HepG2 (cell line): ENCODE measurements around a stretch of chr15.

- RRBS, 2 experiments: no CpG with 5 or more reads among the region's 7 CpGs
CAGE:
- cytosol, long polyA minus RNA: no peak
- cytosol, long polyA plus RNA: no peak
- long polyA plus RNA: no peak
- nucleus, long polyA minus RNA: no peak
- nucleus, long polyA plus RNA: no peak
Observed at GRCh38 chr15:56101206-56102072, 108.0 kb upstream of the NEDD4 start.

GRCh38 chr15:56806200-56806524, 72.9 kb upstream of the ZNF280D start:
- RRBS, 2 experiments: no CpG with 5 or more reads among the region's 2 CpGs
CAGE:
- cytosol, long polyA minus RNA: no peak
- cytosol, long polyA plus RNA: no peak
- long polyA plus RNA: no peak
- nucleus, long polyA minus RNA: no peak
- nucleus, long polyA plus RNA: no peak

GRCh38 chr15:56917969-56918226, 546 bp upstream of the TCF12 start:
- RRBS, 2 experiments: no CpG with 5 or more reads among the region's 20 CpGs
CAGE:
- cytosol, long polyA minus RNA: no peak
- cytosol, long polyA plus RNA: no peak
- long polyA plus RNA: no peak
- nucleus, long polyA minus RNA: no peak
- nucleus, long polyA plus RNA: no peak

GRCh38 chr15:56968920-56969887, 50.8 kb downstream of the TCF12 start:
- RRBS, 2 experiments: no CpG with 5 or more reads among the region's 10 CpGs
CAGE:
- cytosol, long polyA minus RNA: no peak
- cytosol, long polyA plus RNA: no peak
- long polyA plus RNA: no peak
- nucleus, long polyA minus RNA: no peak
- nucleus, long polyA plus RNA: no peak

- RRBS, 2 experiments: no CpG with 5 or more reads among the region's 3 CpGs
CAGE:
- cytosol, long polyA minus RNA: no peak
- cytosol, long polyA plus RNA: no peak
- long polyA plus RNA: no peak
- nucleus, long polyA minus RNA: no peak
- nucleus, long polyA plus RNA: no peak
Observed at GRCh38 chr15:57031408-57032019, 113.1 kb downstream of the TCF12 start.

GRCh38 chr15:57184940-57185785, 191.1 kb upstream of the CGNL1 start:
CAGE:
- cytosol, long polyA minus RNA: no peak
- cytosol, long polyA plus RNA: no peak
- long polyA plus RNA: no peak
- nucleus, long polyA minus RNA: no peak
- nucleus, long polyA plus RNA: no peak

GRCh38 chr15:57306712-57307346, 69.5 kb upstream of the CGNL1 start:
- RRBS, 2 experiments: 59 to 62% methylated on average over 17 of the region's 38 CpGs
CAGE:
- cytosol, long polyA minus RNA: no peak
- cytosol, long polyA plus RNA: no peak
- long polyA plus RNA: no peak
- nucleus, long polyA minus RNA: no peak
- nucleus, long polyA plus RNA: no peak

GRCh38 chr15:57388214-57388895, 12.1 kb downstream of the CGNL1 start:
- RRBS, 2 experiments: 93 to 94% methylated on average over 5 of the region's 11 CpGs
CAGE:
- cytosol, long polyA minus RNA: no peak
- cytosol, long polyA plus RNA: no peak
- long polyA plus RNA: no peak
- nucleus, long polyA minus RNA: no peak
- nucleus, long polyA plus RNA: no peak

DNA sequence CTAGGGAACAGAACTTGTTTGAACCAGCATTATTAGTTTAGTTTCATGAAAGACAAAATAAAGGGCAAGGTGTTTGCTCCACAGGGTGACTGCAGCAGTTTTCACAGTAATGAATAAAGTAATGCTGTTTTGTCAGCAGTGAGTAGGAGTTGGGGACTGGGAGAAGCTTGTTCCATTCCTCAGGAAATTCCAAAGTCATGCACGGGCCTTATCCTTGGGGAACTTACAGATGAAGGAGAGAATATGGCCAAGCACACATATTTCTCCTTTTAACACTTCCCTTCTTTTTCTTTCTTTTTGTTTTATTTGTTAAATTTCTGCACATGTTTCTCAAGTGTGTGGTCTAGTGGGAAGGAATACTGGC, 100.4 kb downstream of the CGNL1 start:
- RRBS, 2 experiments: no CpG with 5 or more reads among the region's 1 CpG
CAGE:
- cytosol, long polyA minus RNA: no peak
- cytosol, long polyA plus RNA: no peak
- long polyA plus RNA: no peak
- nucleus, long polyA minus RNA: start-site peak on the plus strand centred at position 352 of the sequence, 671 bp wide, 12 reads
- nucleus, long polyA plus RNA: no peak

- RRBS, 2 experiments: no CpG with 5 or more reads among the region's 4 CpGs
CAGE:
- cytosol, long polyA minus RNA: no peak
- cytosol, long polyA plus RNA: no peak
- long polyA plus RNA: no peak
- nucleus, long polyA minus RNA: no peak
- nucleus, long polyA plus RNA: no peak
Observed at GRCh38 chr15:57485688-57486381, 105.9 kb upstream of the MYZAP start.

DNA sequence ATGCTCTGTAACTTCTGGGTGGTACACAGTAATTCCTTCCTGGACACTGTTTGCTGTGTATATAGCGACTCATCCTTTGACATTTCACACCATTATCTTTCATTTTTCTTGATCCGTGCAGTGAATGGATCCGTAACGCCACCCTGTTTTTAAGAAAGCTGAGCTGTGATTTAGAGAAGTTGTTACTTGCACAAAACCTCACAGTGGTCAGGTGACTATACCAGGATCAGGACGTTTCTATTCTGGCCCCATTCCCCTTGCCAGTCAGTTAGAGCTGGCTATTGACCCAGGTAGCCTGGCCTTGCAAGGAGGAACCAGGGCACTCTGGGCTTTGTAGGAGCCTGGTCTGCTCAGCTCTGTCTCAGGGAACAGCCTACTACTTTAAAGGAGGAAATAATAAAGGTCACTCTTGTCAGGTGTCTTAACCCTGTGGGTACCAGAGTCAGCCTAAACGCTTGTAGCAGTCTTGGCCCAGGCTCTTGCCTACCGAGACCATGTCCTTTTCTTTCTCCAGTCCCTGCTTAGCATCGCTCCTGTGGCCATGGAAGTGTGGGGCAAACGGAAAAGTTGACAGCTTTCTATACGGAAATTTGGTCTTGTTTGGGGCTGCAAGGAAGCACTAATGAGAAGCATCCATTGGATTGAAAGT, 86.4 kb upstream of the MYZAP start:
- RRBS, 2 experiments: no CpG with 5 or more reads among the region's 10 CpGs
CAGE:
- cytosol, long polyA minus RNA: no peak
- cytosol, long polyA plus RNA: no peak
- long polyA plus RNA: no peak
- nucleus, long polyA minus RNA: no peak
- nucleus, long polyA plus RNA: no peak

- RRBS, 2 experiments: no CpG with 5 or more reads among the region's 3 CpGs
CAGE:
- cytosol, long polyA minus RNA: no peak
- cytosol, long polyA plus RNA: no peak
- long polyA plus RNA: no peak
- nucleus, long polyA minus RNA: no peak
- nucleus, long polyA plus RNA: no peak
Observed at GRCh38 chr15:57580853-57581075, 10.9 kb upstream of the MYZAP start.

GRCh38 chr15:57592468-57592890, 775 bp downstream of the MYZAP start:
- RRBS, 2 experiments: no CpG with 5 or more reads among the region's 5 CpGs
CAGE:
- cytosol, long polyA minus RNA: no peak
- cytosol, long polyA plus RNA: no peak
- long polyA plus RNA: no peak
- nucleus, long polyA minus RNA: no peak
- nucleus, long polyA plus RNA: no peak

DNA sequence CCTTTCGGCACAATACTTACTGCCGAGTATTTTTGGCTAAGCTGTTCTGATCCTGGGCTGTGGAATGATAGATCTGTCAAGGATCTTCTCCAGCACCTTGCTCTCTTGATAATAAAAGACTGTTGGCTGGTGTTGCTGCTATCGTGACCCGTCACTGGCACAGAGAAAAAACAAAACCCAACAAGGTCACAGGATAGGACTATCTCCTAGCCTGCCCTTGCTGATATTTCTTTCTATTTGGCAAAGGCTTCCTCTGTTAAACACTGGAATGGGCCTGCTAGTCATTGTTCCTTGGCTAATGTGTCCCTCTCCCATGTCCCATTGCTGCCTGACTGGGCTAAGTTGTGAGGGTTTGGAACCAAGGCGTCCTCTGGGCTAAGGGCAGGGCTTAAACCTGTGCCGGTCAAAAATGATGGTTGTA, 3.9 kb downstream of the MYZAP start:
- RRBS, 2 experiments: no CpG with 5 or more reads among the region's 6 CpGs
CAGE:
- cytosol, long polyA minus RNA: no peak
- cytosol, long polyA plus RNA: no peak
- long polyA plus RNA: no peak
- nucleus, long polyA minus RNA: no peak
- nucleus, long polyA plus RNA: no peak

GRCh38 chr15:57615316-57615860, 23.7 kb downstream of the MYZAP start:
- RRBS, 2 experiments: no CpG with 5 or more reads among the region's 4 CpGs
CAGE:
- cytosol, long polyA minus RNA: no peak
- cytosol, long polyA plus RNA: no peak
- long polyA plus RNA: no peak
- nucleus, long polyA minus RNA: no peak
- nucleus, long polyA plus RNA: no peak

DNA sequence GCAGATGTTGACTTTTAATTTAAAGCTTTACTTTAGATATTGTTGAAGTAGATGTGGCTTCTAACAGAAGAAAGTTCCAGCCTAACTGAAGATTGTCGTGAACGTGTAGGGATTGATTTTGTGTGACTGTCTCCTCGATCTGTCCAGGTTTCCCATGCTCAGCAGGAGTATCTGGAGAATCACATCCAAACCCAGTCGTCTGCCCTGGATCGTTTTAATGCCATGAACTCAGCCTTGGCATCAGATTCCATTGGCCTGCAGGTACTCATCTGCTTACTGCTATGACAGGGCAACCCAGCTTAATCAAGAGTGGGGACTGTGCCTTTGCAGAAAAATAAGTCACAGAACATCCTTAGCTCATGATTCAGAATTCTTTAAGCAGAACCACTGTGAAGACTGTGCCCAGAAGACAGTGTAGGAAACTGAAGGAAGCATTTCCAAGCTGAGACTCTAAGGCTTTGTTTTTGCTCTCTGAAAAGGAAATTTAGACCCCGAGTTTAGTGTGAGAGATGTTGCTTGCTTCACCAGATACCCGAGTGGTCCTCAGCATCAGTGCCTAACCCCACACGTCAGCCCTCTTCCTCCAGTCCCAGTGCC, 34.0 kb downstream of the MYZAP start:
- RRBS, 2 experiments: no CpG with 5 or more reads among the region's 8 CpGs
CAGE:
- cytosol, long polyA minus RNA: no peak
- cytosol, long polyA plus RNA: no peak
- long polyA plus RNA: no peak
- nucleus, long polyA minus RNA: no peak
- nucleus, long polyA plus RNA: no peak

GRCh38 chr15:57632200-57632722, 40.6 kb downstream of the MYZAP start:
- RRBS, 2 experiments: no CpG with 5 or more reads among the region's 8 CpGs
CAGE:
- cytosol, long polyA minus RNA: no peak
- cytosol, long polyA plus RNA: no peak
- long polyA plus RNA: no peak
- nucleus, long polyA minus RNA: no peak
- nucleus, long polyA plus RNA: no peak

DNA sequence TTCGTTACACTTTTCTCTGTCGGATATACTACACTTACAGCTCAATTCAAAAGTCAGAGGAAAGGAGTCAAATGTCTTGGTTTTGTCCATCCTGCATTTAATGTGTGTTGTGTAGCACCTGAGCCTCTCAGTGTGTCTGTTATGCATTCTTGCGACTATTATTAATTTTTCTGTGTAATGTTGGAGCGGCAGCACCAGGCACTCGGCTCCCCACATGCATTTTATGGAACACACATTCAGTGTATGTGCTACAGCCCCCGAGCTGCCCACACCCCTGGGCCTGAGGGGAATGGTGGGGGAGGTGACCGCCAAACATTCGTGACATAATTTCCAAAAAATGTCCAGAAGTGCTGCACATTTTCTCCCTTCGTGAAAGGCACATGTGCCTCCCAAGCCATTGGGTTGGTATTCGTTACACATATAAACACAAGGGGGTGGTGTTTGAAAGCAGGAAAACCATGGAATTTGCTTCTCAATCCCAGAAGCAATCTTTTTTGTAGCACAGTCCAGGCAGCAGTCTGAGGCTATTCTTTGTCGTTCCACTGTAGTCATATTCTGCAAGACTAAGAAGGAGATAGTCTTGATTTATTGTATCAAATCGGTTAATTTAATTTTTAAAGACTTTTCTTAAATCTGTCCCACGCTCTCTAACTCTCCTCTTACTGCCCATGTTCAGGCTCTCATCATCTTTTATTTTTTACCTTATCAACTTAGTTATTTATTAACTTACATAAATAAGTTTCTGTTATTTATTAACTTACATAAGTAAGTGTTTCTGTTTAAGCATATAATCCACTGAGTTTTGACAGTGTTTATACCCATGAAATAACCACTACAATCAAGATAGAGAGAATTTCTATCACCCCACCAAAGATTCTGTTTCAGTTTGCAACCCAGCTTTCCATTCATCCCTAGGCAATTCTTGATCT, 39.2 kb upstream of the POLR2M start:
- RRBS, 2 experiments: no CpG with 5 or more reads among the region's 13 CpGs
CAGE:
- cytosol, long polyA minus RNA: no peak
- cytosol, long polyA plus RNA: no peak
- long polyA plus RNA: no peak
- nucleus, long polyA minus RNA: no peak
- nucleus, long polyA plus RNA: no peak

DNA sequence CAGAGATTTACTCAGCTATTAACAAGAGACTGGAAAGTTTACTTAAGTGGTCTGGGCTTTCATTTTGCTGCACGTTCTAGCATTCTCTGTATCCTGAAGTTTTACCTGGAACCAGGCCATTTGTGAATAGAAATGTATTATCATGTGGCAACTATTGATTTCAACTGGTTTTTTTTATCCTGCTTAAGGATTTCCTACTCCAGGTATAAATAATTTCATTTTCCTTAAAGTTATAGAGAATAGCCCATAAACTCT, 1.1 kb downstream of the AQP9 start:
- RRBS, 2 experiments: no CpG with 5 or more reads among the region's 1 CpG
CAGE:
- cytosol, long polyA minus RNA: no peak
- cytosol, long polyA plus RNA: no peak
- long polyA plus RNA: no peak
- nucleus, long polyA minus RNA: no peak
- nucleus, long polyA plus RNA: no peak

GRCh38 chr15:58174761-58175091, 36.5 kb downstream of the AQP9 start:
- RRBS, 2 experiments: no CpG with 5 or more reads among the region's 5 CpGs
CAGE:
- cytosol, long polyA minus RNA: no peak
- cytosol, long polyA plus RNA: no peak
- long polyA plus RNA: no peak
- nucleus, long polyA minus RNA: no peak
- nucleus, long polyA plus RNA: no peak